ENCODE measurements around a stretch of chr6.

GRCh38 chr6:36037485-36038218 lies 10.0 kb downstream of the MAPK14 start:
- PRO-cap, 4 experiments: no peak in any of the 4 experiments
- RAMPAGE, long total RNA, 2 experiments: no peak in any of the 2 experiments
- RRBS: no CpG with 5 or more reads among the region's 2 CpGs

DNA sequence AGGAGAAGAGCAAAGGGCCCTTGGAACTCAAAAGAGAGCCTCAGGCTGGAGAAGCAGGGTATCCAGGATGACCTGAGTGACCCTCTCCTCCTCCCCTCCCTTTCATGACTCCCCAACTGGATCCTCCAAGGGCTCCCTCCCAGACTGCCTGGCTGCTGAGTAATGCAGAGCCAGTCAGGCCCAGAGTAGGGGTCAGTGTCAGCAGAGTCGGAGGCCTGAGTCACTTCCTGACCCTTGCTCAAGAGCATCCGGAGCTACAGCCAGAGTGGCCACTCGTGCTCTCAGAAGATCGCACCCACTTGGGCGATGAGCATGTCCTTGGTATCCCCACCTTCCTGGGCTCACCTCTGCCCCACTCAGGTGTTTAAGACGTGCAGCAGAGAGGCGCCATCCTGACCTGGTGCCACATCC lies 2.8 kb upstream of the MAPK13 start:
- PRO-cap, 4 experiments: no peak in any of the 4 experiments
- RAMPAGE, long total RNA, 2 experiments: no peak in any of the 2 experiments
- RRBS: no CpG with 5 or more reads among the region's 7 CpGs

DNA sequence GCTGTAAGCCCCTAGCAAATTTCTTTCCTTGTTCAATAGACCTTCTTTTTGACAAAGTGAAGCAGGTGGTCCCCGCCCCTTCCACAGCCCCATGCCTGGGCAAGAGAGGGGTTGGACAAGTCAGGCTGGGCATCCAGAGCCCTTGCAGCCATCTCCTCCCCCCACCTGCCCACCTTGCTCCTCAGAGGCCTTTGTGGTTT lies 1.6 kb upstream of the MAPK13 start:
- PRO-cap, 4 experiments: no peak in any of the 4 experiments
- RAMPAGE, long total RNA, 2 experiments: no peak in any of the 2 experiments
- RRBS: no CpG with 5 or more reads among the region's 1 CpG

DNA sequence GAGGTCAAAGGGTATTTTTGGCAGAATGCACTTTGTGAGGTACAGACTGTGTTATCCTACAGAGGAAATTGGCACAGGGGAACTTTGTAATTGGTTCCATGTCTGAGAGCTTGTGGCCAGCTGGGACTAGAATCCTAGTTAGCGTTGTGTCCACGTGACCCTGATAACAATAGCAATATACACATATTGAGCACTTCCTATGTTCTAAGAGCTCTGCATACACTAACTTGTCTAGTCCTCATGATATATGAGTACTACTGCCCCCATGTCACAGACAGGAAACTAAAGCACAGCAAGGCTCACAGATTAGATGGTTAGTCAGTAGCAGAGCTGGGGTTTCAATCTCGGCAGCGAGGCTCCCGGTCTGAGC lies 1.3 kb downstream of the MAPK13 start:
- PRO-cap, 4 experiments: peak in 2 of 4 experiments; most common minus-strand start position 112 of the sequence (in 2)
- RAMPAGE, long total RNA, 2 experiments: no peak in any of the 2 experiments
- RRBS: no CpG with 5 or more reads among the region's 5 CpGs

DNA sequence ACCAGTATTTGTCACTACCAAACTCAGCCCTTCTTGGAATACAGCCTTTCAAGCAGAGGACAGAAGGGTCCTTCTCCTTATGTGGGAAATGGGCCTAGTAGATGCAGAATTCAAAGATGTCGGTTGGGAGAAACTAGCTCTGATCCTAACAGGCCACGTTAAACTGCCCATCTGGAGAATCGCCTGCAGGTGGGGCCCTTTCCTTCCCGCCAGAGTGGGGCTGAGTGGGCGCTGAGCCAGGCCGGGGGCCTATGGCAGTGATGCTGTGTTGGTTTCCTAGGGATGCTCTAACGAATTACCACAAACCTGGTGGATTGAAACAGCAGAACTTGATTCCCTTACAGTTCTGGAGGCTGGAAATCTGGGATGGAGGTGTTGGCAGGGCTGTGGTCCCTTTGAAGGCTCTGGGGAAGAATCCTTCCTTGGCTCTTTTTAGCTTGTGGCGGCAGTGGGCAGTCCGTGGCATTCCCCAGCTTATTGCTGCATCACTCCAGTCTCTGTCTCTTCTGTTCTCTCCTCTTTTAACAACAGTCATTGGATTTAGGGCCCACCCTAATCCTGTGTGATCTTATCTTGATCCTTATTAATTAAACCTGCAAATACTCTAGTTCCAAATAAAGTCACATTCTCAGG lies 9.2 kb downstream of the MAPK13 start:
- PRO-cap, 4 experiments: no peak in any of the 4 experiments
- RAMPAGE, long total RNA, 2 experiments: no peak in any of the 2 experiments
- RRBS: no CpG with 5 or more reads among the region's 9 CpGs

GRCh38 chr6:36140050-36140594 lies 9.8 kb downstream of the MAPK13 start:
- PRO-cap, 4 experiments: no peak in any of the 4 experiments
- RAMPAGE, long total RNA, 2 experiments: start-site peak on the plus strand in 1 of 2 experiments, at chr6:36140094-36140674 at its widest, 10 reads per replicate
- RRBS: no CpG with 5 or more reads among the region's 7 CpGs

- PRO-cap, 4 experiments: no peak in any of the 4 experiments
- RAMPAGE, long total RNA, 2 experiments: no peak in any of the 2 experiments
- RRBS: no CpG with 5 or more reads among the region's 15 CpGs
These were observed 28.2 kb upstream of the PNPLA1 start for GRCh38 chr6:36241446-36242251.

DNA sequence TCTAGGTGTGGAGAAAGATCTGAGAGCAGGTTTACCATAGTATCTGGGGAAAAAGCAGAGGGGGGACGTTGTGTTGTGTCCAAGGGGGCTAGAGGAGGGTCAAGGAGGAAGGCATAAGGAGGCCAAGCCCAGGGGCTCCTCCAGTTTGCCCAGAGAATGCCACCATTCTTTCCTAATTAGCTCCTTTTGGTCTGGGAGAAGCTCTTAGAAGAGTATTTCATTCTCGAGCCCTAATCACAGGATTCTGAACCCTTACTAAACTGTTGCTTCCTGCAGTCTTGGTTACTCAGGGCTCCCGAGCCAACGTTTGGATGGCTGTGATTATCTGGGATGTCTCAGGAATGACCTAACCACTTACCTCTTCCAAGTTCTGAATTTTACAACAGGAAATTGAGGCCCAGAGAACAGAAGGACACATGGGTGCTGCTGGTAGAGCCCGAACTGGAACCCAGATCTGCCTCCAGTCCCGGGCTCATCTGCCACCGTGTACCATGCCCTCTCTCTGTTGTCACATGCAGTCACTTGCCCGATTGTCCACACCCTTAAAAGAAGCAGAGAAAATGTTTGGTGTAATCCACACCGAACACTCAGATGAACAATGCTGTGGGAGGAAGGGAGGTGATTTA lies 22.2 kb upstream of the PNPLA1 start:
- PRO-cap, 4 experiments: no peak in any of the 4 experiments
- RAMPAGE, long total RNA, 2 experiments: no peak in any of the 2 experiments
- RRBS: no CpG with 5 or more reads among the region's 9 CpGs

- PRO-cap, 4 experiments: no peak in any of the 4 experiments
- RAMPAGE, long total RNA, 2 experiments: no peak in any of the 2 experiments
- RRBS: no CpG with 5 or more reads among the region's 11 CpGs
These were observed 18.5 kb downstream of the ETV7 start for GRCh38 chr6:36368920-36369430.

DNA sequence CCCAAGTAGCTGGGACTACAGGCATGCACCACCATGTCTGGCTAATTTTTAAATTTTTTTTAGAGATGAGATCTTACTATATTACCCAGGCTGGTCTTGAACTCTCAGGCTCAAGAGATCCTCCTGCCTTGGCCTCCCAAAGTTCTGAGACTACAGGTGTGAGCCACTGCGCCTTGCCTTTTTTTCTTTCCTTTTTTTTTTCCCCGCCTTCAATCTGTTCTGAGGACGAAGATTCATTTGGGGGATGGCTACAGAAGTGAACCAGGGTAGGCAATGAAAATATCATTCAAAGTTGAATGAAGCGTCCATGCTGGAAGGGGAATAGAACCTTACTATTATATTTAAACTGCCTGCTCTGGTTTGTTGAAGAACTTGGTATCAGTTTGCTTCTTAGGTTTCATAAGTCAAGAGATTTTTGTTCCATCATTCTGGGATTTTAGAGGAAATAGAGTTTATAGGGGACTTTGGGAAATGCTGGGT lies 23.7 kb downstream of the KCTD20 start:
- PRO-cap, 4 experiments: no peak in any of the 4 experiments
- RAMPAGE, long total RNA, 2 experiments: no peak in any of the 2 experiments
- RRBS: no CpG with 5 or more reads among the region's 4 CpGs

GRCh38 chr6:36539875-36540721 lies 7.2 kb downstream of the STK38 start:
- PRO-cap, 4 experiments: no peak in any of the 4 experiments
- RAMPAGE, long total RNA, 2 experiments: start-site peak on the minus strand in 1 of 2 experiments, at chr6:36540074-36540159 at its widest, 18 reads per replicate
- RRBS: no CpG with 5 or more reads among the region's 7 CpGs

- PRO-cap, 4 experiments: no peak in any of the 4 experiments
- RAMPAGE, long total RNA, 2 experiments: no peak in any of the 2 experiments
- RRBS: no CpG with 5 or more reads among the region's 2 CpGs
These were observed 17.1 kb downstream of the SRSF3 start for GRCh38 chr6:36611217-36611642.

DNA sequence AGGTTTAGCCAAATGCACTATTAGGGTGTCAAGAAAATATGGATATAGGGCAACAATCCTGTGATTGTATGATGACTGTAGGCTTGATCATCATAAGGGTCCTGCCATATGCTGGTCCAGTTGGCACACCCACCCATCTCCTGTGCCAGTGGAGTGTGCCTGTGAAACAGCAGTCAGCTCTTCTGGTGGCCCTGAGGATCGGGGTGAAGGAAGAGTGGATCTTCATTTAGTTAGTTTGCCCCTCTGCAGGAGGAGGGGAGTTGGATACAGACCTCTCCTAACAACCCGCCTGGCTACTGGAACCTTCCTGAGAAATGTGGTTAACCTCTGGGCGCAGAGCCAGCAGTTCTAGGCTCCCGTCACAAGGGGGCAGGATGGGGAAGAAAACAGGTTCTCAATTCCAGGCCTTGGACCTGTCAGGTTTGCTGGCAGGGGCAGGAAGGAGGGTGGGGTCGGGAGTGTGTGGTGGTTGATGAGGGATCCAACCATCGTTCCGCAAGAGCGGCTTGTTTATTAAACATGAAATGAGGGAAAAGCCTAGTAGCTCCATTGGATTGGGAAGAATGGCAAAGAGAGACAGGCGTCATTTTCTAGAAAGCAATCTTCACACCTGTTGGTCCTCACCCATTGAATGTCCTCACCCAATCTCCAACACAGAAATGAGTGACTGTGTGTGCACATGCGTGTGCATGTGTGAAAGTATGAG lies 29.2 kb downstream of the SRSF3 start:
- PRO-cap, 4 experiments: peak in 1 of 4 experiments; most common plus-strand start position 364 of the sequence (in 1); most common minus-strand start position 245 of the sequence (in 1)
- RAMPAGE, long total RNA, 2 experiments: no peak in any of the 2 experiments
- RRBS: no CpG with 5 or more reads among the region's 10 CpGs

GRCh38 chr6:36742994-36743494 lies 45.4 kb downstream of the RAB44 start:
- PRO-cap, 4 experiments: no peak in any of the 4 experiments
- RAMPAGE, long total RNA, 2 experiments: no peak in any of the 2 experiments
- RRBS: 71% methylated on average over 1 of the region's 7 CpGs

DNA sequence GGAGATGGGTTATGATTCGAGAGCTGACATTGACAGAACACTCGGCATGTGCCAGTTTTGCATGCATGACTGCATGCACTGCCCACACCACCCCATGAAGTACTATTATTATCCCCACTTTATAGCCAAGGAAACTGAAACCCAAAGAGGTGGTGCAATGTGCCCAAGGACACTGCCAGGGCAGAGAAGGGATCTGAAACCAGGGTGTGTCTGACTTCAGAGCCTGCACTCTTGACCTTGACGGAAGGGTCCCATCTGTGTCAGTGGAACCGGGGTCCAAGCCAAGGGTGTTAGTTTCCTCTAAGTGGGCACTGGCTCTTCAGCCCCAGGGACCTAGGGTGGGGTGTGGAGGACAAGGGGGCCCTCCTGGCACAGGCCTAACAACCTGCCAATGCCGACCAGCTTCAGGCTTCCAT lies 55.5 kb downstream of the RAB44 start:
- PRO-cap, 4 experiments: no peak in any of the 4 experiments
- RAMPAGE, long total RNA, 2 experiments: no peak in any of the 2 experiments
- RRBS: no CpG with 5 or more reads among the region's 5 CpGs

DNA sequence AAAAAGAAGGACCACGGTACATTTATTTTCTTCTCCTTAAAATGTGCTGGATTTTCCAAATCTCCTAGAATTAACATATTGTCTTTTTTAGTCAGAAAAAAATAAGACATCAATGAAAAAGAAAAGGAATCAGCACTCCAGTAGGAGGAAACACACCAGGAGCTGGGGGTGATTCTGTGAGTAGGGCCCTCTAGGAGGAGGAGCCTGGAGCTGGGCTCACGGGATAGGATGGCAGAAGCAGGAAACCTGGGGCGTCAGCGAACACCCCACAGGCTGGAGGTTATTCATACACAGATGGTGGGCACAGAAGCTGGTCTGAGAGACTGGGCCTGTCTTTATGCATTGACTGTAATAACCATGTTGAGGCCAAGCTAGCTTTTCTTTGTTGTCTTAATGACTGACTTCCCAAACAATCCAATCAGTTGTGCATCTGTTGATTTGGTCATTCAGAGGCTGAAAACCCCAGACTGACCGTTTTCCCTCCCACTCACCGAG lies 53.2 kb downstream of the CPNE5 start:
- PRO-cap, 4 experiments: no peak in any of the 4 experiments
- RAMPAGE, long total RNA, 2 experiments: no peak in any of the 2 experiments
- RRBS: no CpG with 5 or more reads among the region's 6 CpGs

DNA sequence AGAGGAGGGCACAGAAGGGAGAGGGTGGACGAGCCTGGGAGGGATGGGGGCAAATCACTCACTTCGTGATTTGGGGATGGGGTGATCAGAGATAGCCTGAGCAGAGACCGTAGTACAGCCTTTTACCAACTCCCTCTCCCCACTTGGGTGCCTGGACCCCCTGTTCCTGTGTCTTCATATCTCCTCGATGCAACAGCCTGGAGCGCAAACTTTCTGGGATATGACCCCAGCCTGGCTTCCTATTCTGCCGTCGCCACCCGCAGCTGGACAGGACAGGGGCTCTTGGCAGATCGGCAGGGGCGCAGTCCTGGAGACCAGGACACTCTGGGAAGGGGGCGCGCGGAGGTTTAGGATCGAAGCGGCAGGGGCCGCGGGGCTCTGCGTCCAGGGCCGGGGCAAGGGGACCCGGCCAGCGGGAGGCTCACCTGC lies 372 bp downstream of the CPNE5 start:
- PRO-cap, 4 experiments: no peak in any of the 4 experiments
- RAMPAGE, long total RNA, 2 experiments: no peak in any of the 2 experiments
- RRBS: 9% methylated on average over 2 of the region's 21 CpGs

DNA sequence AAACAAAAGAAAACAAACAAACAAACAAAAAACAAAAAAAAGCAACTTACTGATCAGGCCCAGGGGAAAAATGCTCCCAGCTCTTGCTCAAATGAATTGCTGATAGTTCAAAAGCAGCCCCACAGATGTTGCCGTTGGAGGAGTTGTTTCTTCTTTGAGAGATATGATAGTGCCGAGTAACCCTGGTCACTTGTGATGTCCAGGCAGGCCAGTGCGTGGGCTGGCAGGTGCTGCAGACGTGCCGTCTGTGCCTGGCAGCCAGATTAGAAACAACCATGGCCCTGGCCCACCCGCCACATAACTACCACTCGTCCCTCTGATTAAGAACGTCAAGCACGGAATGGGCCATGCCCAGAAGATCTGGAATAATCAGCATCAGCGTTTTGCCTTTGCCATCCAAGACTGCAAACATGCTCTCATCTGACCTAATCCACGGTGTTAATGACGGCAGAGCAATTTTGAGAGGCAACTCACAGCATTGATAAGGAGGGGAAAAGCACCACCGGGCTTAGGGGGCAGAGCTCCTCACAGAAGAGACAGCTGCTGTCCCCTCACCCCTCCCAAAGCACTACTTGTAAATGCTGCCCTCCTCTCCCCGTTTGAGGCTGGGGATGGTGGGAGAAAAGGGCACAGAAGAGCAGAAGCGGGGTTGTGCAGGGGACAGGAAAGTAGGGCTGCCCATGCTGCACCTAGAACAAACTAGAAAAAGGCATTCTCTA lies 5.1 kb upstream of the CPNE5 start:
- PRO-cap, 4 experiments: no peak in any of the 4 experiments
- RAMPAGE, long total RNA, 2 experiments: no peak in any of the 2 experiments
- RRBS: no CpG with 5 or more reads among the region's 15 CpGs

GRCh38 chr6:36955605-36956522 lies 1.3 kb downstream of the PI16 start:
- PRO-cap, 4 experiments: no peak in any of the 4 experiments
- RAMPAGE, long total RNA, 2 experiments: no peak in any of the 2 experiments
- RRBS: no CpG with 5 or more reads among the region's 9 CpGs

- PRO-cap, 4 experiments: no peak in any of the 4 experiments
- RAMPAGE, long total RNA, 2 experiments: no peak in any of the 2 experiments
- RRBS: no CpG with 5 or more reads among the region's 9 CpGs
These were observed 8.9 kb downstream of the PI16 start for GRCh38 chr6:36963387-36963973.

Data from uterus (tissue), 7 donors.